B cell (primary cell): ENCODE measurements around the genes RPS17, AP3B2 and HOMER2.

GRCh38 chr15:80999408-81000725, 856 bp upstream of the TLNRD1 start:
- PRO-cap = bidirectional peak, plus-strand start at chr15:81000637, minus-strand start at chr15:81000616
- CAGE, long polyA plus RNA = no peak

DNA sequence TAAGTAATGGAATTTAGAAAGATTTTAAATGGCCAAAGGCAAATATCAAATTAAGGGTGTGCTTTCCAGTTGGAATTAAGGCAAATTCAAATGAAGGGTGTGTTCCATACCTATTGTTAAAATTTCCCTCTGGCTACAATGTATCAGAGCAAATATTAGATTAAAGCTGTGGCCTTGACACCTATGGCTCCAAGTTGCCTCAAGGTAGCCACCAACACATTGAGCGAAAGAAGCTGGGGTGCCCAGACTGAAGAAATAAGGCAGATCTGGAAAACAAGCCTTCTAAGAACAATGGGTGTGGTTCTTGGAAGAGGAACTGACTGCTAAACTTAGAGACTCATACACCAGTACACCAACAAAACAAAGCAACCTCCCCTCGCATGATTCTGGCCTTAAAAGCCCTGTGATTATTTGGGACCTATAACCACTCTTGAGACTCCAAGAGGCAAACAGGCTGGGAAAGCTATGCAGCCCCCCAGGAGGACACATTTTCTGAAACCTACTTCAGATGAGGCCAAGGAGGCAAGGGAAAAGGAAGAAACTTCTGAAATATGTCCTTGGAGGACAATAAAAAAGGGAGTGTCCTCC, 29.4 kb upstream of the IL16 start:
- PRO-cap = no peak
- CAGE, long polyA plus RNA = no peak

DNA sequence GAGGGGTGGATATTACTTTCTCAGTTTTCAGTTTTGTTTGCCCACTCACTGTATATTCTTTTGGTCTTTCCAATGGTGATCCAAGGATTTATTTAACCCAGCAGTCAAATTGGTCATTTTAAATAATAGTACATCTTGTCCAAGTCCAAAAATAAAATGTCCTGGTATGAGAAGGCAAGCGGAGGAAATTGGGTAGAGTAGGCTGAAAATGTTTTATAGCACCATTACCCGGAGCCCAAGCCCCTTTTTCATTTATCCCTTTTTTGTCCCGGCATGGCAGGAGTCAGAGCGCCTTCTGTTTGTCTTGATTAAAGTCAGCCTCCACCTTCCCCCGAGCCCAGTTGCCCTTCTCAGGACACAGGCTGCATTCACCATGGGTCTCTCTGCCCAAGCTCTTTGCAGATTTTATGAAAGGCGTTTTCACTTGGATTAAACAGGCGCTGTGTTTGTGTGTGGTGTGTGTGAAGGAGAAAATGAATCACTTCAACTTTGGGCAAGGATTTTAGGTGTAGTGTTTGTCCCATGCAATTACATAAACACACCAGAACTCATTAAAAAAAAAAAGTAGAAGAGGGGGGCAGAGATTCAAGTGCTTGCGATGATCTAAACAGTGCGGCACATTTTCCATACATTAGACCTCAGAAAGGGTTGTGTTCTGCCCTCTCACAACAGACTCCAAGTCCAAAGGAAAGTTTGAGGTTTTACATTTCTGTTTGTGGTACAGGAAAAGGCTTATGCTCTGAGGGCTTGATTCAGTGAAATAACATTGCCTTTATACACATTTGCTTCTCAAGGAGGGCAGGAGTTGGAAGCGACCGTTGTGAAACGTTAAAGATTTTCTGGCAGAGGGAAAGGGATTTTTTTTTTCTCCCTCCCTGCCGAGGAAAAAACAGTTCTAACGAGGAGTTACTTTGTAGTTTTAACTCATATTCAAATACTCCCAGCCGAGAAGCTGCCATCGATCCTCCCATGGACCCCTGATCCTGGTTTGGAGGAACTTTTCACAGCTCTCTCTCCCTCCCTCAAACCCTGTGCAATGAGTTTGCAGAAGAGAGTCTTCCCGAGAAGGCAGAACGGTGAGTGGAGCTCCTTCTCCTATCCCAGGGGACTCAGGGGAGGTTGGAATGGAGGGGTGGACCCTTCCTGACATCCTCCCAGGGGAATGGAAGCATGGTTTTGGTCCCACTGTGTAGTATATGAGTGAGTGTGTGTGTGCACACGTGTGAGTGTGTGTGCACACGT, 14.4 kb upstream of the IL16 start:
- PRO-cap = no peak
- CAGE, long polyA plus RNA = no peak

GRCh38 chr15:81183104-81183529, 13.6 kb upstream of the IL16 start:
- PRO-cap = no peak
- CAGE, long polyA plus RNA = no peak

- PRO-cap = no peak
- CAGE, long polyA plus RNA = no peak
Measured at GRCh38 chr15:81291584-81292163, 32.3 kb downstream of the STARD5 start.

- PRO-cap = no peak
- CAGE, long polyA plus RNA = no peak
Measured at GRCh38 chr15:81299818-81300701, 23.9 kb downstream of the STARD5 start.

DNA sequence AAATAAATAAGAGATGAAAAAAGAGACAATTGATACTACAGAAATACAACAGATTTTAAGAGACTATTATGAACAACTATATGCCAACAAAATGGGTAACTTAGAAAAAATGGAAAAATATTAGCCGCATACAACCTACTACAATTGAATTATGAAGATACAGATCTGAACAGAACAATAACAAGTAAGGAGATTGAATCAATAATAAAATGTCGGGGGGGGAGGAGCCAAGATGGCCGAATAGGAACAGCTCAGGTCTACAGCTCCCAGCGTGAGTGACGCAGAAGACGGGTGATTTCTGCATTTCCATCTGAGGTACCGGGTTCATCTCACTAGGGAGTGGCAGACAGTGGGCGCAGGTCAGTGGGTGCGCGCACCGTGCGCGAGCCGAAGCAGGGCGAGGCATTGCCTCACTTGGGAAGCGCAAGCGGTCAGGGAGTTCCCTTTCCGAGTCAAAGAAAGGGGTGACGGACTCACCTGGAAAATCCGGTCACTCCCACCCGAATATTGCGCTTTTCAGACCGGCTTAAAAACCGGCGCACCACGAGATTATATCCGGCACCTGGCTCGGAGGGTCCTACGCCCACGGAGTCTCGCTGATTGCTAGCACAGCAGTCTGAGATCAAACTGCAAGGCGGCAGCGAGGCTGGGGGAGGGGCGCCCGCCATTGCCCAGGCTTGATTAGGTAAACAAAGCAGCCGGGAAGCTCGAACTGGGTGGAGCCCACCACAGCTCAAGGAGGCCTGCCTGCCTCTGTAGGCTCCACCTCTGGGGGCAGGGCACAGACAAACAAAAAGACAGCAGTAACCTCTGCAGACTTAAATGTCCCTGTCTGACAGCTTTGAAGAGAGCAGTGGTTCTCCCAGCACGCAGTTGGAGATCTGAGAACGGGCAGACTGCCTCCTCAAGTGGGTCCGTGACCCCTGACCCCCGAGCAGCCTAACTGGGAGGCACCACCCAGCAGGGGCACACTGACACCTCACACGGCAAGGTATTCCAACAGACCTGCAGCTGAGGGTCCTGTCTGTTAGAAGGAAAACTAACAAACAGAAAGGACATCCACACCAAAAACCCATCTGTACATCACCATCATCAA, 50.5 kb downstream of the MEX3B start:
- PRO-cap = no peak
- CAGE, long polyA plus RNA = no peak

DNA sequence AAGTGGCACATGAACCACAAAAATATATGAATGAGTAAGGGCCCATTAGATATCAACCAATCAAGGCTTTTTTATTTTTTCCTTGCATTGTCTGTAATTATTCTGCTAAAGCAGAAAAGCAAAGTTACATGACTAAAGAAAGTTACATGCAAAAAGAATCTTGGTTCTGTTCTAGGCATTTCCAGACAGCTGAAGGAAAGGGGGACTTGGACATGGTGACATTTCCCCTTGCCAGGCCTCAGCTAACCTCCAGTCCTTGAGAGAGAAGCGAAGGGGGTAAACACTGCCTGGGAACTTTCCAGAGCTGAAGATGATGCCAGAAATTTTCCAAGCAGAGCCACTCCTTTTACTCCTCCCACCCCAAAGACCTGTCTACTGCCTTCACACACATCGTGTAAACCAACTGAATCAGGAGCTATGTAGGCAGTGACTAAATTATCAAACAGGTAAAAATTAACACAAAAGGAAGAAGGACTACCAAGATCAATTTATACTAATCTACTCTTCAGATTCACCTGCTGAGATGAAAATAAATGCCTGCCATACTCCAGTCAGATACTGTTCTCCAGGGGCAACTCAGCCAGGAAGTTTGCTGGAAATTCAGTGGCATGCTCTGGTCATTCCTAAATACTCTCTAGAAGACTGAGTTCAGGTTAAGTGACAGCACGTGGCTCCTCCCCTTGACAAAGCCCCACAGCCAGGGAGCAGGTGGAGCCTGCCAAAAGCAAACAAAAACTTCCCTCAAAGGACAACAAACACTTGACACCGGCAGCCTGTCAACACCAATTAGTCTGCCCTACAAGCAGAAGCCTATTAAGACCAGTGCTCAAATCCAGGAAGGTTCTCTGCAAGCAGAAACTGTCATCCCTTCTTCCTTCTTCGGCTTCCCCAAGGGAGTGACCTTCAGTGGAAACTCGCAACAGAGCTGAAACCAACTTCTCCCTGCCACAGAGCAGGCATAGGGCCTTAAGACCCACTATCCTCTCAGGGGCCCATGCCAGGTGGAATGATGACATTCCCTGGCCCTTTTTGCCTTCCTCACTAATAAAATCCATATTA, 5.2 kb downstream of the MEX3B start:
- PRO-cap = no peak
- CAGE, long polyA plus RNA = no peak

- PRO-cap = no peak
- CAGE, long polyA plus RNA = no peak
Measured at GRCh38 chr15:82151370-82152428, 105.9 kb upstream of the MEX3B start.

GRCh38 chr15:82263258-82263742, 682 bp downstream of the SAXO2 start:
- PRO-cap = no peak
- CAGE, long polyA plus RNA = no peak

GRCh38 chr15:82300248-82300686, 37.6 kb downstream of the SAXO2 start:
- PRO-cap = no peak
- CAGE, long polyA plus RNA = no peak

- PRO-cap = no peak
- CAGE, long polyA plus RNA = no peak
Measured at GRCh38 chr15:82536752-82537128, 3.5 kb downstream of the RPS17 start.

- PRO-cap = bidirectional peak, plus-strand start at chr15:82540000, minus-strand start at chr15:82539938; bidirectional peak, plus-strand start at chr15:82540043, minus-strand start at chr15:82540079; bidirectional peak, plus-strand start at chr15:82540185, minus-strand start at chr15:82540188; bidirectional peak, plus-strand start at chr15:82540745, minus-strand start at chr15:82540452
- CAGE, long polyA plus RNA = start-site peak on the minus strand at chr15:82539983-82540064, 255 and 183 reads in 2 replicates; start-site peak on the minus strand at chr15:82540441-82540454, 1,584 and 1,179 reads in 2 replicates
Measured at GRCh38 chr15:82539730-82540556, at the start of gene RPS17. RPS17 (minus strand) TSS chr15:82540457.

- PRO-cap = no peak
- CAGE, long polyA plus RNA = no peak
Measured at GRCh38 chr15:82699761-82700179, 9.9 kb downstream of the AP3B2 start.

DNA sequence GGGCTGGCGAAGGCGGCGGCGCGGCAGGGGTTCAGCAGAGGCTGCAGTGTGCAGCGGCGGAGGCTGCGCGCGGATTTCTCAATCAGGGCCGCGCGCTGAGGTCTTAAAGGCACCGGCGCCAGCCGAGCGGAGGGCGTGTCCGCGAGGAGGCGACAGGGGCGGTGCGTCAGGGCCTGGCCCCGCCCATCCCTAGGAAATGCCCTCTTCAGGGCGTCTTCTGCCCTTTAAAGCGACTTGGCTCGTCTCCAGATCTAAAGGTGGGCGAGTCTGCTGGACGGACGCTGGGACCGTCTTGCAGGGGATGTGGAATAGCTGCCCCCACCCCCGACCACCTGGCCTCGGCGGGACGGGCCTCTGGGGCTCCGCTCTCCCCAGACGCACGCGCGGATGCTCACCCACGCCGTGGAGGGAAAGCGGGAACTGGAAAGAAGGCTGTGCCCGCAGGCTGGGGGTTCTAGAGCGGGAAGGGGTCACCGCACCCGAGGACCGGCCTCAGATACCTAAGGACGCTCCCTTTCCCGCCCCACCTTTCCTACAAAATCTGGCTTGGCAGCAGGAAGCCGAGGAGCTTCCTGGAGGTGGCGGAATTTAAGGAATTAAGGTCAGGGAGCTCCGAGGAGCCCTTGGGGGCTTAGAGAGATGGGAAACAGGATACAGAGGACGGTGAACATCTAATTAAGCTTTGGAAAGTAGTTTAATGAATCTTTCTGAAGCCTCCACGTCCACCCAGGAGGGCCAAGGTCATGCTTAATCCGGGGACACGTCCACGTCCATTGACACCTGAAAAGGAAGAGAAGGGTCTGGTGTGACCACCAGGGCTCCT, at the start of gene AP3B2:
AP3B2 (minus strand) TSS at position 80 of the 823 bp plus-strand sequence.
- PRO-cap = unidirectional peak, minus-strand start at position 78 of the sequence
- CAGE, long polyA plus RNA = no peak

DNA sequence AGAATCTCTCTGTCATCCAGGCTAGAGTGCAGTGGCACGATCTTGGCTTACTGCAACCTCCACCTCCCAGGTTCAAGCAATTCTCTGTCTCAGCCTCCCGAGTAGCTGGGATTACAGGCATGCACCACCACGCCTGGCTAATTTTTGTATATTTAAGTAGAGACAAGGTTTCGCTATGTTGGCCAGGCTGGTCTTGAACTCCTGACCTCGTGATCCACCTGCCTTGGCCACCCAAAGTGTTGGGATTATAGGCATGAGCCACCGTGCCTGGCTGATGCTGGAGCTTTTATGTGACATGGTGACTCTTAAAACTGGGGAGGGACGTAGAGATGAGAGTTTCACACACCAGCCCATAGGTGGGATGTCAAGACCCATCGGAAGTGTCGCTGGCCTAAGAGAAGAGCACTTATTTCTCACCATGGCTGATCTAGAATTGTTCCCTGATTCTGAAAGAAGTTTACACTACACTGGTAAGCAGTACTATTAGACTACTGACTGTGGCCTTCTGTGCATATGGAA, 24.7 kb downstream of the WHAMM start:
- PRO-cap = no peak
- CAGE, long polyA plus RNA = no peak

- PRO-cap = no peak
- CAGE, long polyA plus RNA = no peak
Measured at GRCh38 chr15:82849320-82850549, 40.3 kb downstream of the WHAMM start.

GRCh38 chr15:82949789-82950595, 2.5 kb downstream of the HOMER2 start:
- PRO-cap = no peak
- CAGE, long polyA plus RNA = no peak

- PRO-cap = bidirectional peak, plus-strand start at chr15:82952885, minus-strand start at chr15:82952690
- CAGE, long polyA plus RNA = no peak
Measured at GRCh38 chr15:82952144-82953191, at the start of gene HOMER2. HOMER2 (minus strand) TSS chr15:82952720.

- PRO-cap = bidirectional peak, plus-strand start at chr15:83067051, minus-strand start at chr15:83066771
- CAGE, long polyA plus RNA = no peak
Measured at GRCh38 chr15:83066129-83067088, 643 bp downstream of the BTBD1 start.